Left cardiac atrium (tissue), 1 donor: Measurements from ENCODE around the genes SLC38A8 and TAF1C.

DNA sequence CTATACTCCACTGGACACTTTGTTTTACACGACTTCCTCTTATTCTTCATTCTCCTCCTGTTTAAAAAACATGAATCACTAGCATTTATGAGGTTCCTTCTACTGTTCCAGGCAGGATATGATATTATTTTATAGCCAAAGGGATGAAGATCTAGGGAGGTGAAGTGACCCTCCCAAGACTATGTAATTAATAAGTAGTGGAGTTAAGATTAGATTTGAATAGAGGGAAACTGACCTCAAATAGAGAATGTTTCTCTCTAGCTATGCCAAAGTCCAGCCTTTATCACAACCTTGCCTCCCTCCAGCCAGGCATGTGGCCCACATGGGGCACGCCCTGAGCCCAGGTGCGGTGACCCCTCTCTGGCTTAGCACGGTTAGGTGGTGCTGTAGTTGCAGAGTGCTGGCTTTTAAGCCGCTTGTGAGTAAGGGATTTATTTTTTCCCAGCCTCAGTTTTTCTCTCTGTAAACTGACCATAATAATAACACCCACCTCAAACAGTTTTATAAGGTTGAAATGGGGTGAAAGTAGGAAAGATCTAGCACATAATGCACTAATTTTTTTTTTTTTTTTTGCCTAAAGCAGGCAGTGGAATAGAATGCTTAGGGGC is 1.1 kb upstream of the HSD17B2 start:
- PRO-cap = no peak

GRCh38 chr16:82192678-82193172 is 22.7 kb upstream of the MPHOSPH6 start:
- PRO-cap = no peak

DNA sequence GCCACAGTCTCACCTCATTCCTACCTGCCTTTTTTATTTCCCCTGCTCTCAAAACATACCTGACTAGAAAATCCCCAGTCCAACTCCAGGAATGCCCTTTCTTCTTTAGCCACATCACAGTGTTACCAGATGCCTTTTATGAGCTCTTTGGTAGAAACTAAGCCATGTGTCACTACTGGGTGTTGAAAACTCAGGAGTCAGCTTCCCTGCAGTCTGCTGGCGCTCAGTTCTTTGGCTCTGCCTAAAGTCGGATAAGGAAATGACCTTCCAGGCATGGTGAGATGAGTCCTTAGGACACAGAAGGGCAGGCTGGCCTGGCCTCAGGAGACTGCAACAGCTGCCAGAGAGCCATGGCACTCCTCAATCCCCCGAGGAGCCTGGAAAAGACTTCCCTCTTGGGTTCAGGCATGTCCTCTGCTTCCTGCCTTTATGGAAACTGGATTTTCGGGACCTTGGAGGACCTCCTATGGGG is 89.1 kb downstream of the CDH13 start:
- PRO-cap = no peak

DNA sequence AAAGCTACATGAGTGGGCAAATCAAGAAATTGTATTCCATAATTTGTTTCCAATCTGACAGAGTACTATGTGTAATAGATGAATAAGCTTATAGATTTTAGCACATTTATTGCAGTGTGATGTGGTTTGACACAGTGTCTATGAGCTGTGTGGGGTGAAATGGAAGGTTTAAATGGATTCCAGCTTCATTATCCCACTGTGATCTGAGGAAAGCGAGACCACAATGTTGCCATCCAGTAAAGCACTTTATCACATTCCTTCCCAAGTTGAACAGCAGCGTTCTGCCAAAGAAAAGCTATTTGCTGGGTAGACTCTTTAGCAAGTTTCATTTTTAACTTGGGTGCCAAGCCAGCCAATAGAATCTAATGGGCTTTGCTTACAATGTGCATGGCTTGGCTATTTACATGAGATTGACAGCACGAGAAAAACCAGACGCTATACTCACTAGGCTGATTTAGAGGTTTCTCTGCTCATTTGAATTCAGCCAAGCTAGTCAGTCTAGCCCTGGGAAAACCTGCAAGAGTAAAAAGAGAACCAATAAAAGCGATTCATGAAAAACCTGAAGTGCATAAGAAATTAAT is 108.8 kb downstream of the CDH13 start:
- PRO-cap = no peak

DNA sequence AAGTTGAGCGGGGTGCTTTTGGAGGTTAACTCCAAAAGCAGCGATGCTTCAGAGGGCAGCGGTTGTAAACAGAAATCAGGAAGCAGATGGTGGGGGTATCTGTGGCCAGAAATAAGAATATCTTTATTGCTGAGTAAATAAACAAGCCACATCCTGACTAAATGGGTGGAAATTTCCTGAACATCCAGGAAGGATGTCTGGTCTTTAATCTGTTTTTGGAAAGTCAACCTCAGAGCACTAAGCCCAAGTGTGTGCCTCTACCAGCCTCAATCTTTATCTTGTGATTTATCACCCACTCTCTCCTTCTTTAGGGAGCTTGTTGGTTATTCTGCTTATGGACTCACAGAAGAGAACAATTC is 123.3 kb downstream of the CDH13 start:
- PRO-cap = no peak

- PRO-cap = no peak
Measured at GRCh38 chr16:83713672-83713977, 94.2 kb upstream of the HSBP1 start.

GRCh38 chr16:83993968-83994398 is 25.9 kb downstream of the NECAB2 start:
- PRO-cap = no peak

GRCh38 chr16:84042780-84043038 is at the start of gene SLC38A8:
Gene SLC38A8, minus strand, starts transcription at chr16:84042795.
- PRO-cap = no peak

GRCh38 chr16:84096368-84097061 is 20.2 kb downstream of the MBTPS1 start:
- PRO-cap = no peak

- PRO-cap = bidirectional peak, plus-strand start at chr16:84185014, minus-strand start at chr16:84184861; unidirectional peak, plus-strand start at chr16:84185266
Measured at GRCh38 chr16:84184727-84185776, 1.8 kb downstream of the TAF1C start.

DNA sequence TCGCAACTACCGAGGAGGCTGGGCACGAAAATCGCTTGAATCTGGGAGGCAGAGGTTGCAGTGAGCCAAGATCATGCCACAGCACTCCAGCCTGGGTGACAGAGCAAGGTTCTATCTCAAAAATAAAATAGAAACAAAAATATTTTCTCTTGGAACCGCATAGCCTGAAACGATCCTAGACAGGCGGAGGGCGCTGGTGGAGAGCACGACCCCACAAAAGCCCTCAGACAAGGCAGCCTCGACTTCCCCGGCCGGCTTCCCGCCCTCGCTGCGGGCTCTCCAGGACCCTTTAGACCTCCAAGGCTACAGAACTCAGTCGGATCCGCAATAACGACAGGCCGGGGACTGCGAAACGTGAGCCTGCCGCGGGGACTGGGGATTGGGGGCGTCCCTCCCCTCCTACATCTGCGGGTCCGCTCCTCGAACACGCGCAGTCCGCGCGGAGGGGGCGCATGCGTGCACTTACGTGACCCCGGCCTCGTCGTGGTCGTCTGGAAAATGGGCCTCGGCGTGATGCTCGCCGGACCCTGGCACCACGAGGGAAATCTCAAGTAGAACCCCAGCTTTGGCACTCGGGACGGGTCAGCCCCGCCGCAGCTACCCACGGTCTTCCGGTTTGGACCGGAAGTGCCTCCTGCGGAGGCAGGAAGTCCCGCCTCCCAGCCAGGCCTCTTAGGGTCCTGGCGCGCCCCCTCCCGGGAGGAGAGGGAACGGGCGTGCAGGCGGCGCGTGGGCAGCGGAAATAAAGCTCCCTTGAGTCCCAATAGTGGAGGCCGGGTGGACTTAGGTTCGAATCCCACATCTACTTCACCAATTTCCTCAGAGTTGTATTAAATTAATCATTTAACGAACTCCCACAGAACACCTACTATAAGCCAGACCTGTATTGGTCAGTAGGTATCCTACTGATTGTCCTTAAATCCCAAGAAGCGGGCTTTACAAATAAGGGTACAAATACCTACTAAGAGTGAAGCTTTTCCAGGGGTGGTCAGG is at the start of gene TAF1C:
TSS of gene TAF1C (minus strand) at position 623 of the 993 bp plus-strand sequence.
- PRO-cap = unidirectional peak, minus-strand start at position 599 of the sequence

DNA sequence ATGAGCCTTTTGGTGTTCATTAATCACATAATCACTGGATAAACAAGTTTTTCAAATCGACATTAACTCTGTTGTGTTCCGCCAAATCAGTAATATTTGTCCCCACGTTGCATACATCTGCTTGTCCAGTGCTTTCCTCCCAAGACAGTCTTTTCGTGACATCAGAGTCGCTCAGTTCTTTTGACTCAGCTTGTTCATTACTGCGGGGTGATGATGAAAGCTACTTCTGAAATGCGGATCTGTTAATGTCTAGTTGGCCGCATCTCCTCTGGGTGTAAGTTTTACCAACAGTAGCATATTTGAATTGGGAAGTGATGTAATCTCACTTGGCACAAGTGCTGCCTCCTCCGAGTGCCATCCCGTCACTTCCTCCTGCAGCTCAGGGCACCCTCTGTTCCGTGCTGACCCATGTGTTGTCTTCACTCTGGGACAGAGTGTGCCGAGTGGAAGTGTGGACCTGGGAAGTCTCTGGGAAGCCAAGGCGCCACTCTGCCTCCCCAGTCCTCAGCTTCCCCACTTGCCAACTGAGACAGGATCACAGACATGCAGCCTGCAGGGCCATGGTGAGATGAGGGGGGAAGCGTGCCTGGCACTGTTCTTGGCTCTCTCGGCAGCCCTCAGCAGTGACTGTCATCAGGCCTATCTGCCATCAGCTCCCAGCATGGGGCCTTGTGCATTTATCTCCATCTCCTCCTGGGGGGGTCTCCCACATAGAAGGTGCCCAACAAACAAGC is 8.9 kb downstream of the ADAD2 start:
- PRO-cap = bidirectional peak, plus-strand start at position 422 of the sequence, minus-strand start at position 268 of the sequence

DNA sequence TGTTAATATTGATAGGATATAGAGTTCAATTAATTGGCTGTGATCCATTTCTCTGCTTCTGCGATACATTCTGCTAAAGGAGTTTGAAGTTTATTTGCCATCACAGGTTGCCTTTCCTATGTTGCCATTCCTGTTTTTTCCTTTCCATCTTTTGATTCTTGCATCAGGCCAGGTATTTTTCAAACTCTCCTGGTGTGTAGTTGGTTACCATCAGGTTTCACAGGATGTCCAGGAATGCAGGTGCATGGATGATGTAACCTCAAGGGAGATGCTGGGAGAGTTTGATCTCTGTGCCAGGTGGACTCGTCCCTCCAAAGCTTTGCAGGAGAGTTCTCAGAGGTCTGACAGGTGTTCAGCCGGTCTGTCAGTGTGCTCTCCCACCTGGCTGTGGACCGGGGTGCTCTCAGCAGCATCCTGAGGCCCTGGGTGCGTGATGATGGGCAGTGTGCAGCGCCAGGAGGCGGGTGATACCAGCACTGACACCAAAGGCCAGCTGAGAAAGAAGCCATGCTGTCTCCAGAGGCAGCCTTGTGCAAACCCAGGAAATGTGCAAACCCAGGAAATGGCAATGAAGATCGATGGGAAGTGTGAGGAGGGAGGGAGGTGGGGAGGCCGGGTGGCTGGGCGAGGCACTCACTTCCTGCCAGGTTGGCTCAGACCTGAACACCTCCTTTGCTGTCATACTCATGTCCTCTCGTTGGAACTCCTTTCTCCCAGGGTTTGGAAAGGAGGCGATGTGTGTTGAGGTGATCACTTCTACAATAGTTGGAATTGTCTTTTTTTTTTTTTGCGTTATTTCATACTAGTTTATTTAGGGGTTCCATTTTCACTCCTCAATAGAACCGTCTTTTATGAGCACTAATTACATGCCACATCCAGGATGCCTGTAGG is 1.8 kb downstream of the ATP2C2 start:
- PRO-cap = no peak

GRCh38 chr16:84537614-84538259 is 33.3 kb upstream of the MEAK7 start:
- PRO-cap = no peak

DNA sequence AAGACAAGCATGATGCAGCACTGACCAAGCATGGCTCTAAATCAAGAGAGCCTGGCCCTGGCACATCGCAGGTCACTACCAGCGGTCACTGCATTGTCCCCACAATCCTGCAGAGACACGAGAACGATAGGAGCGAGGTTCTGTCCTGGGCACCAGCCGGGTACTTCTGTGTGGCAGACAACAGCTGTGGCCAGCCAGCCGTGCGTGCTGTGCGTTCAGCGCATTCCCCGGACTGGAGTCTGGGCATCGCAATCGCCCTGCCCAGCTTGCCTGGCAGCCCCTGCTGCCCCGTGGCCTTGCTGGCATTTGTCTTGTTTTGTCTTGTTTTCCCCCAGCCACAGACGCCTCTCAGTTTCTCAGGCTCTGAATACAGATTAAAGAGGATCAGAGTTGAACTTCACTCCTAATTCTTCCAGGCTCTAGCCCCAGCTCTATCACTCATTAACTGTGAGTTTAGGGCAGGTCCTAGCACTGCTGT is 33.9 kb downstream of the COTL1 start:
- PRO-cap = no peak

GRCh38 chr16:84594753-84595476 is 23.0 kb downstream of the COTL1 start:
- PRO-cap = no peak

- PRO-cap = no peak
Measured at GRCh38 chr16:84598320-84599099, 19.4 kb downstream of the COTL1 start.

DNA sequence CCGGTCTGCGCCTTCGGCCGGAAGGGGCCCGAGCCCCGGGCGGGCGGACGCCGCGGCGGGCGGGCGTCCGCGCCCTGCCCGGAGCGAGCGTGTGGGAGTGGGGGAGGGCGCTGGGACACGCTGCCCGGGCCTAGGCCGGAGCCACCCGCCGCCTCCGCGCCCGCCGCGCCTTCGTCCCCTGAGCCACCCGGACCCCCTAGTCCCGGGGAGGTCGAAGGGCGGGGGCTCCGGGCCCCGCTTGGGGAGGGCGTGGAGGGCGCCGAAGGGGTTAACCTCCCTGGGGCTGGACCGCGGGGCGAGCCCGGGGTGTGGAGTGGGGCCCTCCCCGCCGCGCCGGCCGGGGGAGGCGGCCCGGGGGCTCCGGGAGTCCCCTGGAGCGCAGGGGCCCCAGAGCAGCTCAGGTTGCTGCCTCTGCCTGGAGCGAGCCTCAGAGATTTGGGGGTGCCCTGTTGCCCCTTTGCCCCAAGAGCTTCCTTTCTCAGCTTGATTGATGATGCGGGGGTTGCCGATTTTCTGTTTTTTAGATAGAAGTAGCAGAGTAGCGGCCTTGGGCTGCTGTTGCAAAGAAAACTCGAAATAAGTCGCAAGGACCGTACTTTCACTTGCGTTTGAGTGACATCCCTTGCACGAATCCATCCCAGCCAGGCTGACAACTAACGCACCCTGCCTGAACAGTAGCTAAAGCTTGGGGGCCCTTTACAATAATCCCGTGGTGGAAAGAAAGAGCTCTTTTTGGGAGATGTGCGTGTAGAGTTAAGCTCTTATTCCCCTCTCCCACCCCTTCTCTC is 513 bp downstream of the USP10 start:
- PRO-cap = no peak

DNA sequence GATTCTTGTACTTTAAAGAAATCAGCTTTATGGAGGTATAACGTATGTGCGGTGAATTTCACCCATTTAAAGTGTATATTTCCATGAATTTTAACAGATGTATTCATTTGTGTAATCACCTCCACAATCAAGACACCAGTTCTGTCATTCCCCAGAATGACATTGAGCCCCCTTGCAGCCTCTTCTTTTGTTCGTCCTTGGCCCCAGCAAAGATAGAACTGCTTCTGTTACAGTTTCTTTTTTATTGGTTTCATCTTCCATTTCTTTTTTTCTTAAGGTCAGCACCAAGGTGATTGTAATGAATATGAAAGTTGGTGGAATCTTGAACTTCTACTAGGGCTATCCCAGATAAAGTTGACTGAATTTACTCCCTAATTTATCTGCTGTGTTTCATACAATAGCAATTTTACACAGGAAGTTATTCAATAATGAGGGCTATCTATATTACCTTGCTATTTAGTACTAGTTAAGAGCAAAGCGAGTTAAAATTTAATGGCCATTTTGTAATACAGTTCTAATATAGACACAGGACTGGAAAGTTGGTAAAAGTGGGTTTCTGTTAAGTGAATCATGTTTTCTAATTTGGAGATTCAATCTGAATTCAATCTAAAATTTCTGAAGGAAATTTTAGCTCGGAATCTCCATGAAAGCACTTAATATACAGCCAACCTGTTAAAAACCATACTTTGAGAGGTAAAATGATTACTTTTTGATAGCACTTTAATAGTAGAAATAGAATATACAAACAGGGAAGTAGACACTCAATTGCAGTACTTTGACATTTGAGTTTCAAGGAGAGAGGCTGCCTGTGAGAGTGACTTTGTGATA is 24.1 kb downstream of the USP10 start:
- PRO-cap = no peak

- PRO-cap = no peak
Measured at GRCh38 chr16:84739641-84740106, 39.9 kb downstream of the USP10 start.